Subcutaneous preadipocyte (primary cell): ENCODE measurements around a stretch of chr13.

GRCh38 chr13:28139528-28140030, 1.2 kb downstream of the PAN3 start:
- CAGE, long polyA plus RNA, result no peak

DNA sequence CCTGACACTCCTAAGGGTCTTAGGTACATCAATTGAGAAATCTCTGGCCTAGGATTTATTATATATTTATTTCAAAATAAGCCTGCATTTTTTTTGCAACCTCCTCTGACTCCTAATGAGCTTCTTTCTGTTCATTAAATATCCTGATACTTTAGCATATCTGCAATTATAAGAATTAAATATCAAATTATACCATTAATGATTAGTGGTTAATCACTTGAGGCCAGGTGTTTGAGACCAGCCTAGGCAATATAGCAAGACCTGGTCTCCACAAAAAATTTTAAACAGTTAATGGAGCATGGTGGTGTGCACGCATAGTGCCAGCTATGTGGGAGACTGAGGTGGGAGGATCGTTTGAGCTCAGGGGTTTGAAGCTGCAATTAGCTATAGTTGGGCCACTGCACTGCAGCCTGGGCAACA, 49.8 kb downstream of the PAN3 start:
- CAGE, long polyA plus RNA, result no peak

- CAGE, long polyA plus RNA, result no peak
Measured at GRCh38 chr13:28193095-28193542, 54.8 kb downstream of the PAN3 start.

GRCh38 chr13:28277124-28277645, 138.8 kb downstream of the PAN3 start:
- CAGE, long polyA plus RNA, result no peak

DNA sequence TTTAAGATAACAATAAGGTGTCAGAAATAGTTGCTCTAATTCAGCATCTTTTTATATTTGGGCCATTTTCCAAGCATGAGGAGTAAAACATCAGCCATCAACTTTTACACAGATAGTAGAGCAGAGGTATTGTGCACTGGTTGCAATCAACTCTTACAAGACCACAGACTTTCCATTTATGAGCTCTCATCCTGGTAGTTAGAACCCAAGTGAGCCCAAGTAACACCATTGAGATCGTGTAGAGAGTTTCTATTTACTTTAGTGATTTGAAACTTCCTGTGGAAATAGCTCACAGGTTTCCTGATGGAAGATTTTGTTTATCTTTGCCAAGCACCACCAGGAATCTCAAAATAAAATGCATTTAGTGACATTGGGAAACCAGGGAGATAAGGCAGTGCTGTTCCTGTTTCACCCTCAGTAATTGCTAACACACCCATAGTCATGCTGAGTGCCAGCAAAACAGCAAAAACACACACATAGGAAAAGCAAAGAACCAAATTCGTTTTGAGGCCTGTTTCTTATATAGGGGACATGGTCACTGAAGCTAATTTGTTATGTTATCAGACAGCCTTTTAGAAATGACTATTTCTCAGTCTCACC, 102.5 kb downstream of the FLT1 start:
- CAGE, long polyA plus RNA, result no peak

DNA sequence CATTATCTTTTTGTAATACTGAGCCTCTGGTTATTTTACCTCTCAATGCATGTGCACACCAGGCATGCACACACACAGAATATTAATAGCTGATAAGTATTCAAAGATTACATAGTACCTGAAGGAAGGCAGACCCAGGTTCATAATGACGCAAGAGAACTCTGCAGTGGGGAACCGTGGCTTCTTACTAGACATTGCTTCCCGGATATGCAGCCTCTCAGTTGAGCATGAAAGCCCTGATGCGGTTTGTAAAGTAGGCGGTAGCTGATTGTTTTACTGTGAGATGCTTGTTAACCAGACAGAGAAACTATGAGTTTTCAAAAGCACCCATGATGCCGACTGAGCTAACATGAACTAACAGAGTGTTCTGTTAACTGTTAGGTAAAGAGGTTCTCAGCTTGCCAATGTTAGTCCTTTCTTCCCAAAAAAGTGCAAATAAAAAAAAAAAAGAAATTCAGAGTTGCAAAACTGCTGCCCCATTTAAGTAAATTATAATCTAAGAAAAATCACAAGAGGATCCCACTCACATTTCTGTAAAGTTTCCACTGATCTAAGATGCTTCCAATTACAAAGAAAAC, 2.3 kb downstream of the FLT1 start:
- CAGE, long polyA plus RNA, result no peak

DNA sequence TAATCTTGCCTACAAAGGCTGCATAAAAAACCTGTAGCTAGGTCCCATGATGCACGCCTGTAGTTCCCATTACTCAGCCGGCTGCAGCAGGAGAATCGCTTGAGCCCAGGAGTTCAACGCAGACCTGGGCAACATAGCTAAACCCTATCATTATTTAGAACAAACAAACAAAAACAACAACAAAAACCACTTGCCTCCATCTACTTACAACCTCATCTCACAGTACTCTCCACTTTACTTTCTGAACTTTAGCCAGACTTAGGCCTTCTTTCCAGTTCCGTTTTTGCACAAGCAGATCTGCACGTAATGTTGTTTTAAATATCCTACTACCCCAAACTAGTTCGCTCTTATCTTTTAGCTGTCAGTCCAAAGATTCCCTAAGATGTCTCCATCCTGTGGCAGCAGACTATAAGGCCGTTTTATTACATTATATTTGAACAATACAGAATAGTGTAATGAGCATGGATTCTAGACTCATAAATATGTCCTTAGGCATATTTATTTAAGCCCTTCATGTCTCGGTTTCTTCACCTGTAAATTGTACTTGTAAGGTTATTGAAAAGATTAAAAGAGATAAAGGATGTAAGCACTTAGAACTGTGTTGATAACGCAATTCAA, 933 bp upstream of the POMP start:
- CAGE, long polyA plus RNA, result no peak

DNA sequence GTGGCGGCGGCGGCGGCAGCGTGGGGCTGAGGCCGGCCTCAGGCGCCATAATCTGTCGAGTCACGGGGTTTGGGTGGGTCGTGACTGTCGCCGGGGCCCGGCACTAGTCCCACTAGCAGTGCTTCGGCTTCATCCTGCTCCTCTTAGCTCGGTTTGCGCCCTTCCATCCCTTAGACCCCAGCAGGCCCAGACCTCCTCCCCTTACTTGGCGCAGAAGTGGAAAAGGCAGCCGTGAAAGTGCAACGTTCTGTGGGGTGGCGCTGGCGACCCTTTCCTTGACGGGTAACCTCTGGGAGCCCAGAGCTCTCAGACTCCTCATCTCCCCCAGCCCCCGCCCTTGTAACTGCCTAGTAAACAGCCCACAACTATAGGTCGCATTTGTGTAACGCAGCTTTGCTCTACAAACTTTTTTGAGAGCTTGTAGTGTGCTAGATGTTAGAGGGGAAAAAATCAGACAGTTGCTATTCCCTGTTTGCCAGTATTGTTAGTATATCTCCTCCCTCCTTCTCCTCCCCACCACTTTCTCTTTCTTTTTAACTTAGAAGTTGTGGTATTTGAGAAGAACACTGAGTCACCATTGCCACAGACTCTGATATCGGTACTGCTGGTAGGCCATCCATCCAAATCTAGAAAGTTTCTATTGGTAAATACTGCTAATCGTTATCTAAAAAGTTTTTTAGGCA, 488 bp downstream of the POMP start:
- CAGE, long polyA plus RNA, result no peak

- CAGE, long polyA plus RNA, result no peak
Measured at GRCh38 chr13:28754553-28755673, 36.1 kb upstream of the SLC46A3 start.

DNA sequence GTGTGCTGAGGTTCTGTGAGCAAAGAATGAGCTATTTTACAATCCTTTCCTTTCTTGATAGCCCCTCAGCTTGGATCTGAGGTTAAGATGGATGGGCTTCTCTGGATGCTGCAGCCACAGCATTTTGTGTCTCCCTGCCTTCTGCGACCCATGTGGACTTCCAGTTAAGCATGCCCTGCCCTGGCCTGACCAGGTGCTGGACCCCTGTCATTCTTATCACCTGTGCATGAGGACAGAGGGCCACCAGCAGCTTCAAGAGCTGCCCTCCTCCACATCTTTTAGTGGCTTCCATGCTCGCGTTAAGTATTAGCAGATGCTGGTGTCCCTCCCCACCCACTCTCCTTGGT, 297.0 kb downstream of the MTUS2 start:
- CAGE, long polyA plus RNA, result no peak

DNA sequence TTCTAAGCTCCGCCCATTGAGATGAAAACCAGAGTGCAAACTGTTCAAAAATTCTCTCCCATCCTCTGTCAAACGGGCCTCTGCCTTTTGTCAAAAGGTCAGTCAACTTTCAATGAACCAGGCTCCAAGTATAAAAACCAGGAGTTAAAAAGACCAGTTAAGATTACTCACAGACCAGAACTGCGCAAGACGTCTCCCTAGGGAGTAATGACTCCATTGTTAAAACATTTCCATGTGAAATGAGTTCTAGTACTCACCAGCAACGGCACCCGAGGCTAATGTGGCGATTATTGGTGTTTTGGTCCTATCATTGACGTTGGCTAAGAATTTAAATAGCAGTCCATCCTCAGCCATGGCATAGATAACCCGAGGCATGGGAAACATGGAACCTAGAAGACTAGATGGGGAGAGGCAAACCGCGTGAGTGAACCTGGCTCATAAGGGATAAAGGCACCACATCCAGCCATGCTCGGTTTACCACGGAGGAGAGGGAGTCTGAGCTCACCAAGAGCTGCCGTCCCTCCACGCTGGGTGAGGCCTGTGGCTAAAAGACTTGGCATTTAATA, 73.3 kb downstream of the SLC7A1 start:
- CAGE, long polyA plus RNA, result no peak

- CAGE, long polyA plus RNA, result no peak
Measured at GRCh38 chr13:29743010-29743577, 107.3 kb downstream of the UBL3 start.

DNA sequence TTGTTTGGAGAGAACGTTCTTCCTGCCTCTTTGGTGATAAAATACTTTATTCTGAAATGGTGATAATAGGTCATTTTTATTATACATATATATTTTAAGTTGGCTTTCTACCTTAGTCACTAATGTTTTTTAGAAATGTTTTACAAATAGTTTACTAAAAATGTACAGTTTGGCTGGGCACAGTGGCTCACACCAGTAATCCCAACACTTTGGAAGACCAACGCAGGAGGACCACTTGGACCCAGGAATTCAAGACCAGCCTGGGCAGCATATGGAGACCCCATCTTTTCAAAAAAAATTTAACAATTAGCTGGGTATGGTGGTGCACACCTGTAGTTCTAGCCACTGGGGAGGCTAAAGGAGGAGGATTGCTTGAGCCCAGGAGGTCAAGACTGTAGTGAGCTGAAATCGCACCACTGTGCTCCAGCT, 12.6 kb upstream of the UBL3 start:
- CAGE, long polyA plus RNA, result no peak

DNA sequence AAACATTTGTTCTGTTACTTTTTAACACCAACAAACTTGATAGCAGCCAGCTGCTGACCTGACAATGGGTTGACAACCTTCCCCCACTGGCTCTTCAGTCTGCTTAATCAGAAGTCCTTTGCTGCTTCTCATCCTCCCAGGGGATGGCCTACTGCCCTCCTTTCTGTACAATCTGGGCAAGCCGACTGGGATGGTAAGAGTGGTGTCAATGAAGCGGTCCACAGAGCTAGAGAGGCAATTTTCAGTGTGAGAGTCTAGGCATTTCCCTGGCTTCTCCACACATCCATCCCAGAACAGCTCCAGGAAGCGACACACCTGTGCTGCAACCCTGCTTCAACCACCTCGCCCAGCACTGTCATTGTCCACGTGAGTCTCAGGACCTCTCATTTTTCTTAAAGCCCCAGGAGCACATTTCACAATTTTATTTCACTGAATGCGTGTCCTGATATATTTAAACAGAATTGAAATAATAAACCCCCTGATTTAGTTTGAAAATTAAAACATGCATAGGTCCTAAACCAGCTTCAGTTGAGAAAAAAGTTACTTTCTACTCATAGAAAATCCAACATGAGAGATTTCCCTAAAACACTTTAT, 15.5 kb upstream of the UBL3 start:
- CAGE, long polyA plus RNA, result no peak

DNA sequence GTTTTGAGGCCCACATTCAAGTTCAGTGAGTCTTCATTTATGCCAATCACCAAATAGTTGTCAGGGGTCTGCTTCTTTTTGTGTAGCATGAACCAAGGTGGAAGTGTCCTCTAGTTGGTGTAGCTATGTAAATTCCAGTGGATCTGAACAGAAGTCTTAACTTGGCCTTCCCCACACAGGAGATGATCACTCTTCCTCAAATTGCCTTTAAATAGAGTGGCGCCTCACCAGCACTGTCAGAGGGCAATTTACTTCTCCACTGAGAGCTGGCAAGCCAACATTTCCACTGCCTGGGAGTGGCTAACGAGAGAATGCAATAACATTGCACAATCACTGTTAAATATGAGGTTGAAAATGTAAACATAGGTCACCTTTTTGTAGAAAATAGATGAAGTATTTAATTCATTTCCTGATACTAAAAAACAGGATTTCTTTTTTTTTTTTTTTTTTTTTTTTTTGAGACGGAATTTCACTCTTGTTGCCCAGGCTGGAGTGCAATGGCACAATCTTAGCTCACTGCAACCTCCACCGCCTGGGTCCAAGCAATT, 55.4 kb upstream of the UBL3 start:
- CAGE, long polyA plus RNA, result no peak

- CAGE, long polyA plus RNA, result no peak
Measured at GRCh38 chr13:29943427-29943728, 93.0 kb upstream of the UBL3 start.

- CAGE, long polyA plus RNA, result no peak
Measured at GRCh38 chr13:30049748-30050077, 199.3 kb upstream of the UBL3 start.

- CAGE, long polyA plus RNA, result no peak
Measured at GRCh38 chr13:30061216-30061452, 210.7 kb upstream of the UBL3 start.

- CAGE, long polyA plus RNA, result no peak
Measured at GRCh38 chr13:30148621-30148866, 158.8 kb downstream of the KATNAL1 start.

- CAGE, long polyA plus RNA, result no peak
Measured at GRCh38 chr13:30154256-30154417, 153.2 kb downstream of the KATNAL1 start.